Measurements from ENCODE around the genes ANKRD13A and C12orf76.

- PRO-cap, 3 experiments: peak in 2 of 3 experiments; most common plus-strand start chr12:108801965 (in 1); most common minus-strand start chr12:108802125 (in 1)
- RAMPAGE, long total RNA, 4 experiments: no peak in any of the 4 experiments
- RRBS: no CpG with 5 or more reads among the region's 25 CpGs
These were observed 55.4 kb downstream of the SSH1 start for GRCh38 chr12:108801455-108802832.

DNA sequence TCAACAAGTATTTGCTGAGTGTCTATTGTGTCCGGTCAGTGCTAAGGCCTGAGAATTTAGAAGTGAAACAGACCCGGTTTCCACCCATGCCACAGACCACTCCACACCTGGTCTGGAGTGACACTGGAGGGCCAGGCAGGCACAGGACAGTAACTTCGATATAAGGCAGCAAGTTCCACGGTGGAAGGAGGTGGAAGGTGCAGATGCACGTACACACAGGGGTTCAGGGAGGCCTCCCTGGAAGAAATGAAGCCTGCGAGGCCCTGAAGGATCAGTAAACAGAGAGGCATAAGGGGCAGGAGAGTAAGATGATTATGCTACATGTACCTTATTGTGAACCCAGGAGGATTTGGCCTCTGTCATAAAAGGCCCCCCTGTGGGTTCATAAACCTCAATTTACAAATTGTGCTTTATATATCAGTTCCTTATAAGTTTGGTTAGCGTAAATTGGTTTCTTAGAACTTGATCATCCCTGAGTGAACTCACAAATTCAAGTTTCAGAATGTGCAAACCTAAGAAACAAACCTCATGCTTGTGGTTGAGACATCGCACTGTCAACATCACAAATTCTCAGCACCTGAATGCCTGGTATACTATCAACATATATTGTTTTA lies 25.9 kb downstream of the SSH1 start:
- PRO-cap, 3 experiments: no peak in any of the 3 experiments
- RAMPAGE, long total RNA, 4 experiments: no peak in any of the 4 experiments
- RRBS: no CpG with 5 or more reads among the region's 8 CpGs

- PRO-cap, 3 experiments: no peak in any of the 3 experiments
- RAMPAGE, long total RNA, 4 experiments: no peak in any of the 4 experiments
- RRBS: no CpG with 5 or more reads among the region's 6 CpGs
These were observed 54.6 kb downstream of the SVOP start for GRCh38 chr12:108966341-108966567.

DNA sequence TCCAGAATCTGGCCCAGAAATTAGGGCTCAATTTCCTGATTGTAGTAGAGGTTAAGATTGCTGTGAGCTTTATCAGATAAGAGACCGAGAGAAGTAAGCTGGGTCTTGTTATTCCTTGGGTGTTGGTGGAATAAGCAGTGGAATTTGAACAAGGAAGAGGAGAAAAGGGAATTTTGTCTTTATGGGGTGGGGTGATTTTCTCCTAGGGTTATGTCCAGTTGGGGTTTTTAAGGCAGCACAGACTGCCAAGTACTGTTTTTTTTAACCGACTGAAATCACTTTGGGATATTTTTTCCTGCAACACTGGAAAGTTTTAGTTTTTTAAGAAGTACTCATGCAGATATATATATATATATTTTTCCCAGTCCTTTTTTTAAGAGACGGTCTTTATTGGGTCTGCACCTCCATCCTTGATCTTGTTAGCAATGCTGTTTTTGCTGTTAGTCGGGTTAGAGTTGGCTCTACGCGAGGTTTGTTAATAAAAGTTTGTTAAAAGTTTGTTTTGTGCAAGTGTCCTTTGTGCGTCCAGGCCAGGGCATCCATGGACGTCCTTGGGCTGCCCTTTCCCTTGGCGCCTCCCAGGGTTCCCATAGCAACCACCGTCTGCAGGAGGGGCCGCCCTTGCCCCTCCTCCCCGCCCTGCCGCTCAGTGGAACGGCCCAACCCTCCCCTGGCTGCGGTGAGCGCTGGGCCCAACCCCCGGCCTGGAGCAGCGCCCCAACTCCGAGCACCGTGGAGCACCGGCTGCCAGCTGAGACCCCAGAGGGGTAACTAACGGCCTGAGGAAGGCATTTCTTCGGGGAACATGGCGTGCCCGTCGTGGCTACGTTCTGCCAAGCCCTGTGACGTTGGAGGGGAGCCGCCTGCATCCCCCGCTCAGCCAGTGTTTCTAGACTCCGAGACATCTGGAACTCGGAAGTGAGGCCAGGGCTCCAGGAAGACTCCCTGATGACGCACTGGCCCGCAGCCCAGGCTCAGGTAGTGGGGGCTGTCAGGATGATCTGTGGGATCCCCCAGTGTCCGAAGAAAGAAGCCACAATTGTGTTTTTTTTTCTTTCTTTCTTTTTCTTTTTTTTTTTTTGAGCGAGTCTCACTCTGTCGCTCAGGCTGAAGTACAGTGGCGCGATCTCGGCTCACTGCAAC lies 5.5 kb upstream of the ACACB start:
- PRO-cap, 3 experiments: peak in 3 of 3 experiments; most common plus-strand start position 709 of the sequence (in 3); most common minus-strand start position 773 of the sequence (in 3)
- RAMPAGE, long total RNA, 4 experiments: start-site peak on the plus strand in 1 of 4 experiments, centred at position 692 of the sequence, 78 reads per replicate
- RRBS: 1% methylated on average over 5 of the region's 40 CpGs

DNA sequence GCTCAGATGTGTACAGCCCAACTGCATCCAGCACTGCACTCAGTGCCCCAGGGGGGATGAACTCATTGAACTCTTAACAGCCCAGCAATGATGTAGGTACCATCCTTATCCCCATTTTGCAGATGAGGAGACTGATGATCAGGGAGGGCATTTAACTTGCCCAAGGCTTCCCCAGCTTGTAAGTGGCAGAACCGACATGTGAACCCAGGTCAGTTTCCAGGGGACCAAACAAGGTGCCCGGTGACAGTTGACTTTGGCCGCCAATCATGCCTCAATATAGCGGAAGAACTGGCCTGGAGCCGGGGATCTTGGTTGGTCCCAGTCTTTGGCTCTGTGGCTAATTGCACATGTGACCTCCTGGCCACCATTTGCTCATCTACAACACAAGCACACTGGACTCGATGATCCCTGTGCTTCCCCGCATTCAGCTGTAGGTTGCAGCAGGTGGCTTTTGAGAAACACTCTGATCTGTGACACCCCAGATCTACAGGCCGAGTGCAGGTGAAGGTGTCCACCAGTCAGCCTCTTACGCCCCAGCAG lies 13.9 kb downstream of the ACACB start:
- PRO-cap, 3 experiments: no peak in any of the 3 experiments
- RAMPAGE, long total RNA, 4 experiments: no peak in any of the 4 experiments
- RRBS: no CpG with 5 or more reads among the region's 9 CpGs

DNA sequence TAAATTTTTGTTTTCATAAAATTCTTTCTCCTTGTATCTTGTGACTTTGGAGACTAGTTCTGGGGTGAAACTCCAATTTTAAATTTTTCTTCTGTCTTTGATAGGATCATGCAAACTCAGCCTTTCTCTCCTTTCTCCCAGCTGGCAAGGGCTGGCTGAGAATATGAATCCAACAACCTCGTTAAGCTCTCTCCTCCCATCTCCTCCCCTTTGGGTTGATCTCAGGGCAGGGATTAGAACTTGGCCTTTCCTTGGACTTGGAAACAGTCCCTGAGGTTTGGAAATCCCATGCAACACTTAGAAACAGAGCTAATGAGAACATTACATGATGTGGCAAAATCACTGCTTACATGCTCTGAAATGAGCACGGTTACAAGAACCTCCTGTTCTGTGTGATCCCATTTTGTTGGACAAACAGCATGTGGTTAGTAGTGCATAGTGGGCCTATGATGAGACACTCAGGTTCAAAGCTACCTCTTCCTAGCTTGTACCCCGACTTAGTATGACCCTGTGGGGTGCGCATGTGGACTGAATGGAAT lies 31.6 kb downstream of the ACACB start:
- PRO-cap, 3 experiments: peak in 1 of 3 experiments; most common plus-strand start position 266 of the sequence (in 1)
- RAMPAGE, long total RNA, 4 experiments: no peak in any of the 4 experiments
- RRBS: no CpG with 5 or more reads among the region's 4 CpGs

- PRO-cap, 3 experiments: no peak in any of the 3 experiments
- RAMPAGE, long total RNA, 4 experiments: no peak in any of the 4 experiments
- RRBS: 98% methylated on average over 4 of the region's 23 CpGs
These were observed 80.8 kb downstream of the ACACB start for GRCh38 chr12:109196863-109197929.

DNA sequence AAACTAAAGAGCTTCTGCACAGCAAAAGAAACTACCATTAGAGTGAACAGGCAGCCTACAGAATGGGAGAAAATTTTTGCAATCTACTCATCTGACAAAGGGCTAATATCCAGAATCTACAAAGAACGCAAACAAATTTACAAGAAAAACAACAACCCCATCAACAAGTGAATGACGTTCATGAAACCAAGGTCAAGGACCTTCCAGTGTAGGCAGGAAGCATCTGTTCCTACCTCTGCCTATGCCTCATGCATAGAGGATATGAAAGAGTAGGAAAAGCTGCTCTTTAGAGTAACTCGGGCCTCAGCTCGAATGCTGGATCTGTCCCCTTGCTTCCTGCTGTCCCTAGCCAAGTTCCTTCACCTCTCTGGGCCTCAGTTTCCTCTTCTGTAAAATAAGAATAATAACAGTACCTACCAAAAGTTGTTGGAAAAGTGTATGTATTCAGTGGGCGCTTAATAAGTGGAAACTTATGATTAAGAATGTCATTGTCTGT lies 65.0 kb downstream of the FOXN4 start:
- PRO-cap, 3 experiments: peak in 2 of 3 experiments; most common plus-strand start position 253 of the sequence (in 2)
- RAMPAGE, long total RNA, 4 experiments: no peak in any of the 4 experiments
- RRBS: no CpG with 5 or more reads among the region's 5 CpGs

- PRO-cap, 3 experiments: peak in 2 of 3 experiments; most common plus-strand start chr12:109463347 (in 1); most common minus-strand start chr12:109463182 (in 1)
- RAMPAGE, long total RNA, 4 experiments: no peak in any of the 4 experiments
- RRBS: no CpG with 5 or more reads among the region's 15 CpGs
These were observed 13.9 kb downstream of the KCTD10 start for GRCh38 chr12:109462971-109463879.

DNA sequence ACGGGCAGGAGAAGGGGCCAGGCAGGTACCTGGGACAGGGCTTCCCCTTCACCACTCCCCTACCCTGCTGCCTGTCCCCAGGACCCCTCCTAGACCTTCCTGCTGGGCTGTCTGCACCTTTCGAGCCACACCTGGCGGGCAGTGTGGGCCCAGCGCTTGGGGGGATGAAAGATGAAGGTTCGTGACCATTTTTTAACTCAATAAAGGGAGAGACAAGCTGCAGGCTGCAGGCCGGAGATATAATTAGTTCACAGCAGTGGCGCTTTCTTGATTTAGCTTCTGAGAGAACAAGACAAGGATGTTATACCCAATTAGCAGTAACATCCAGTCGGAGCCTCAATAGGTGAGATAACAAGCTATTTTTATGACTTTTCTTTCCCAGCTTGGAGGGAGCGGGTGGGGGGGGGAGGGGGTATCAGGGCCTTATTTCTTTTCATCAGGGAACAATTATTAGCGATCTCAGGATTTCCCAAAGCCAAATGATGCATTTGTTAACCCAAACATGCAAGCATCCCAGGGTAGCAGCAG lies 9.0 kb downstream of the FAM222A start:
- PRO-cap, 3 experiments: no peak in any of the 3 experiments
- RAMPAGE, long total RNA, 4 experiments: no peak in any of the 4 experiments
- RRBS: no CpG with 5 or more reads among the region's 10 CpGs

DNA sequence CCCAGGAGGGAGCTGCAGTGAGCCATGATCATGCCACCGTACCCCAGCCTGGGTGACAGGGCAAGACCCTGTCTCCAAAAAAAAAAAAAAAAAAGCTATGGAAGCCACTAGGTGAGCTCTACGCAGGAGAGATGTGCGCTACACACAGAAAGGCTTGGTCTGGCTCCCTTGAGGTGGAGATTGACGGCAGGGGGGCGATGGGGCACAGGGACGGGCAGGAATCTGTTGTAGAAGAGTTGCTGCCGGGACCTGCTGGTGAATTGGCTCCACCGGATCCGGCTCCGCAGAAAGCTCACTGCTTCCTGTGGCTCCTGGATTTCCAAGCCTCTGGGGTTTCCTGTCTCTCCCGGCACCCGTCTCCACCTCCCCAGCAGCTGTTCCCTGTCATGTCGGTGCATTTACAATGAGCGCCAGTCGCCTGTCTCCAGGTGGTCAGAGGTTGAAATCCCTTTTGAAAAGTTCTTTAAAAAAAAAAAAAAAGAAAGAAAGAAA lies 20.6 kb downstream of the FAM222A start:
- PRO-cap, 3 experiments: peak in 1 of 3 experiments; most common plus-strand start position 234 of the sequence (in 1); most common minus-strand start position 224 of the sequence (in 1)
- RAMPAGE, long total RNA, 4 experiments: no peak in any of the 4 experiments
- RRBS: 39% methylated on average over 3 of the region's 15 CpGs

DNA sequence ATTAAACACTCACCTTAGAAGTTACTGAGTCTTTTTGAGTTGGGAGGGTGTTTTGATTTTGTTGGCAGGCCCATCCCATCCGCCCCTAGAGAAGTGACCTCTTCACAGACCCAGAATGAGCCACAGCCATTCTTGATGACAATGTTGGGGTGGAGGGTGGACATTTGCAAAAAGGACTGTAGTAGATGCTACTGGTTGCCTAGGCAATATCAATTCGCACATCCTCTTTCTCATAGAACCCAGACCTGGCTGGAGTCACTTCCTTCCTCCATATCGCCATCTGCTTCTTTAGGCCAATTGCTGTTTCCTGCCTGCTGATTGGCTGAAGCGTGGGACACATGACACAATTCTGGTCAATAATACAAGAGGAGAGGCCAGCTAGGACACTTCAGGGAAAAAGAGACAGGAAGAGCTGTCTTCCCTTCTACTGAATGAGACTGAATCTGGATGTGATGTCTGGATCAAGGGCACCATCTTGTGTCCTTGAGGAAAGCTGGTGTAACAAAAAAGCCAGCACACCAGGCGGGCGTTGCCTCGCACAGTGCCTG lies 53.9 kb downstream of the TRPV4 start:
- PRO-cap, 3 experiments: peak in 1 of 3 experiments; most common plus-strand start position 386 of the sequence (in 1)
- RAMPAGE, long total RNA, 4 experiments: no peak in any of the 4 experiments
- RRBS: no CpG with 5 or more reads among the region's 7 CpGs

- PRO-cap, 3 experiments: peak in 3 of 3 experiments; most common plus-strand start chr12:109999430 (in 3); most common minus-strand start chr12:109999068 (in 3)
- RAMPAGE, long total RNA, 4 experiments: start-site peak on the plus strand in 1 of 4 experiments, at chr12:109999174-109999638 at its widest, 5 to 18 reads per replicate
- RRBS: 1% methylated on average over 22 of the region's 86 CpGs
These were observed at the start of gene ANKRD13A for GRCh38 chr12:109998552-109999813. TSS of gene ANKRD13A (plus strand) at chr12:109999430.

DNA sequence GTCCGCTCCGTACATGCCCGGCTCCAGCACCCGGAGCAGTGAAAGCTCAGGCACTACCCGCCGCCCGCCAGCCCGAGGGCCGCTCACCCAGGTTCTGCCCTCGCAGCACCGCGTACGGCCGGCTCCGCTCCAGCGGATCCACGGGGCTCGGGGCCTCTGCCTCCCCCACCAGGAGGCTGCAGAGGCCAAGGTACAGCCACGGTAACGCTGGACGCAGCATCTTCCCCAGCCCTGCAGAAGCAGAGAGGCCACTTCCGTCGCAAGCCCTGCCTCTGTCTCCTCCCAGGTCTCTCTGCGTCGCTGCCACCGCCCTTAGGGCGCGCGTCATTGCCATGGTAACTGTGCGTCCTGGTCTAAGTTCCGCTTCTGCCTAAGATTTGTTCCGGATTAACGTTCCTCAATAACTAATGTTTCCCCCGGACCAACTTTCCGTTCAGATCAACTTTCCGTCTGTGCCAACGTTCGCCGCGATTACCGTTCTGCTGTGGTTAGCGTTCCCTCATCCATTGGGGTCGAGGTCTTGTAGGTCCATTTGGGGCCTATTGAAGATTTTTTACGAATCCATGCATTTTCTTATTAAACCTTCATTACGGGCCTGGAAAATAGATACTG lies at the start of gene C12orf76:
Gene C12orf76 (minus strand): TSS at position 247 of the 612 bp plus-strand sequence.
- PRO-cap, 3 experiments: peak in 3 of 3 experiments; most common plus-strand start position 436 of the sequence (in 3); most common minus-strand start position 247 of the sequence (in 3)
- RAMPAGE, long total RNA, 4 experiments: start-site peak on the minus strand in 4 of 4 experiments, centred at positions 247 to 258 of the sequence, 275 to 766 reads per replicate
- RRBS: 1% methylated on average over 9 of the region's 45 CpGs

DNA sequence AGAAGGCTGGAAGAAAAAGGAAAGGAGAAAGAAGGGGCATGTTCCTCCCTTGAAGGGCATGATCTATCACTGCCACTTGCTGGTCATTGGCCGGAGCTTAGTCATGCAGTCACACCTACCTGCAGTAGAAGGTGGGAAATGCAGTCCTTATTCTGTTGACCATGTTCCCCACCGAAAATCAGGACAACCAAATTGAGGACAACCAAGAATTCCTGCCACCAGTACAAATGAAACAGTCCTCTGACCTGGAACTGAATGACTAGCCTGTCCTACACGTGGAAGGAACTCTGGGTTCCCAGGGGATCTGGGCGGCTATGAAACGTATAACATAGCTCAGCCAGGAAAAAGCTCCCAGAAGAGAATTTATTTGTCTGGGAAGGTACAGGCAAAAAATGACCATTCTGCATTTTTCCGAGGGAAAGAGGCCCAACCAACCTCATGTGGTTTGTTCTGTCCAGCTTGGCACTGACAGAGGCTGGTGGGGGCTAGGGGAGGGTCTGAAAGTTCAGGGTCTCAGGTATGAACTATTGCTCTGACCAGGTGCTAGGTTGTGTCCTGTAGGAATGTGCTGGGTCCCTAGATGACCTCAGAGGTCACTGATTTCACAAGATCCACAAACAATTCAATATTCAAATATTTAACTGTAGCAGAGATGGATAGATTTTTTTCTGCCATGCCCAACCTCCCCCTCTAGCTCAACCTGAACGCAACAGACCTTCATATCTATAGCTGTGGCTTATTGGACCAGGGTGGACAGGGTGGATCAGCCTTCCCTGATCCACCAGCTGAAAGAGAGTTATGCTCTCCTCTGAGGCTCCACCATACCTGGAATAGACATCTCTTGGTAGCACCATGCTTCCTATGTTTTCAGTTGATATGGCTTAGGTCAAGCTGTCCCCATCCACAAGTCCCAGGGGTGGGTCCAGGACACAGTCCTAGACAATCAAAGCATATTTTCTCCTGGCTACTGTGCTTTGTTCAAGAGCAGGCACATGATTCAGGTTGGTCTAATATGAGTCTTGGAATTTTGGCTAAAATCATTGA lies 33.0 kb upstream of the IFT81 start:
- PRO-cap, 3 experiments: no peak in any of the 3 experiments
- RAMPAGE, long total RNA, 4 experiments: no peak in any of the 4 experiments
- RRBS: no CpG with 5 or more reads among the region's 7 CpGs

DNA sequence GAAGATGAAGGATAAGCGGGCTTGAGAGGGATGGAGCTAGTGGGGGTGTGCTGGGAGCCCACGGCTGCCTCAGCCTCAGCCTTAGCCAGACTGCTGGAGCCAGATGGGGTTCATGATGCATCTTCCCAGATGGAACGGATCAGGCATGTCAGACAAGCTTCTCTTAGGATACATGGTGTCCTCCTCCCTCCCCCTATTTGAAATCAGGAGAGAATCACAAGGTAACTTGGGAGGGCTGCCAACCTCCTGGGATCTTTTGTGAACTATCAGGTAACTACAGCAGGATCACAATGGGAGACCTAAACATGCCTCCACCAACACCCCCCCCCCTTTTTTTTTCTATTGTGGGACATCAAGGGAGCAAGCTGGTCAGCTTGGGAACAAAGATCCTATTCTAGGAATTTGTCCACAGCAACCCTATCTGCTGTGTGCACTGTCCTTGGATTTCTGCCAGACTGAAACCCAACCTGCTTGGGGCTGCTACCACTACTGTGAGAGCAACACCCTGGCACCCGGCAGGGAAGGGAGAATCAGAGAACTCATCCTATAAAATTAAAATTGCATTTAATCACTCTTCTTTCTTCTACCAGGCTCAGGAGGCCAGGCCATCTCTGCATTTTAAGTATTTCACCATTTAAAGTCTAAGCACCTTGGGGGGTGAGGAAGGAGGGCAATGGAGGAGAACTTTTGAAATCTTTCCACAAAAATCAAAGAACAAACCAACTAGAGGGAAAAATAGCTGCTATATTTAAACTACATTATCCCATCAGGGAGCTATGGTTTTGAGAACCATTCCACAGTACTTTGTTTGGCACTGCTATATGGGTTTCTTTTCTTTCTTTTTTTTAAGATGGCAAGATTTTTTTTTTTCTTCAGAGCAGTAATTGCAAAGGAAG lies 10.5 kb upstream of the ATP2A2 start:
- PRO-cap, 3 experiments: no peak in any of the 3 experiments
- RAMPAGE, long total RNA, 4 experiments: no peak in any of the 4 experiments
- RRBS: no CpG with 5 or more reads among the region's 4 CpGs

DNA sequence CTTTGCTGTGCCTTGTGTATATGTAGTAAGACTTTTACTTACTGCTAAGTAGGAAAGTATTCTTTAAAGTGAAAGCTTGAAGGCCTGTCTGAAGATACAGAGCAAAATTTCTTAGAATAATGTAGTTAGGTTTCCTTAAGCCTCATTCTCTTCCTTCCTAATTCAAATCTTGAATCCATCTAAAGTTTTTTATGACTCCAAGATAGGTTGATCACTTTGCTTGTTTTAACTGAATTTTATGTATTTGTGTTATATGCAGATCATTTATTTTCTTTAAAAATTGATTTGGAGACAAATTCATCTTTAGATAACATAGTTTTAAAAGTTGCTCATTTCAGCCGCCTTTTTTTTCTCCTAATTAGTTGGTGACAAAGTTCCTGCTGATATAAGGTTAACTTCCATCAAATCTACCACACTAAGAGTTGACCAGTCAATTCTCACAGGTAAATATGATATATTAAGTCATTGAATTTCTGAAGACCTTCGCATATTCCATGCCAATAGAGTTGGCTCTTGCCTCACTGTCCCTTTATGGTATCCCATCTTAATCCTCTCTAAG lies 41.7 kb downstream of the ATP2A2 start:
- PRO-cap, 3 experiments: no peak in any of the 3 experiments
- RAMPAGE, long total RNA, 4 experiments: no peak in any of the 4 experiments
- RRBS: no CpG with 5 or more reads among the region's 2 CpGs

GRCh38 chr12:110325964-110326727 lies 45.1 kb downstream of the ATP2A2 start:
- PRO-cap, 3 experiments: no peak in any of the 3 experiments
- RAMPAGE, long total RNA, 4 experiments: no peak in any of the 4 experiments
- RRBS: no CpG with 5 or more reads among the region's 6 CpGs

GRCh38 chr12:110337517-110338315 lies 56.7 kb downstream of the ATP2A2 start:
- PRO-cap, 3 experiments: peak in 1 of 3 experiments; most common plus-strand start chr12:110337992 (in 1)
- RAMPAGE, long total RNA, 4 experiments: no peak in any of the 4 experiments
- RRBS: no CpG with 5 or more reads among the region's 11 CpGs

- PRO-cap, 3 experiments: peak in 1 of 3 experiments; most common plus-strand start chr12:110349166 (in 1)
- RAMPAGE, long total RNA, 4 experiments: no peak in any of the 4 experiments
- RRBS: no CpG with 5 or more reads among the region's 3 CpGs
These were observed 54.7 kb downstream of the ANAPC7 start for GRCh38 chr12:110348749-110349209.